Vein endothelial cell (primary cell): ENCODE results near the genes GJD3, KRT12, KRT20, KRTAP1-4, KRTAP2-4 and KRTAP9-7.

DNA sequence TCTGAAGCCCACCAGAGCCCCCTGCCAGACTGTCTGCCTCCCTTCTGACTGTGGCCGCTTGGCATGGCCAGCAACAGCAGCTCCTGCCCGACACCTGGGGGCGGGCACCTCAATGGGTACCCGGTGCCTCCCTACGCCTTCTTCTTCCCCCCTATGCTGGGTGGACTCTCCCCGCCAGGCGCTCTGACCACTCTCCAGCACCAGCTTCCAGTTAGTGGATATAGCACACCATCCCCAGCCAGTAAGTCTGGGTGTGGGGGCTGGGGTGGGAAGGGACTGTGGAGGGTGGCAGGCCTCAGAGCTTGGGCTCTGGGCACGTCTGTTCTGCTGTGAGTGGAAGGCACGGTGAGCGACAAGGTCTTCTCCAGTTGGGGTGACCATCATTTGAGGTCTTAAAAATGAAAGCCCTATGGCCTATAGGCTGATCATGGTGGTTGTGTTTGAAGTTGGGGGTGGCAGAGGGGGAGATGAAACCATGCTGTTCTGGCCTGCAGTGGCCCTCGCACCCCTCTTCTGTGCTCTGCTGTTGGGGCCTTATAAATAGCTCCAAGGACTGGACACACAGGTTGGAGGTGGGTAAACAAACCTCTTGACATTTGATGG is 22.3 kb downstream of the RARA start:
- CAGE, long polyA plus RNA, result no peak

- CAGE, long polyA plus RNA, result no peak
These were observed 16.7 kb downstream of the GJD3 start for GRCh38 chr17:40347621-40348367.

- CAGE, long polyA plus RNA, result no peak
These were observed at the start of gene GJD3 for GRCh38 chr17:40364351-40365403. TSS of gene GJD3 (minus strand) at chr17:40364737.

DNA sequence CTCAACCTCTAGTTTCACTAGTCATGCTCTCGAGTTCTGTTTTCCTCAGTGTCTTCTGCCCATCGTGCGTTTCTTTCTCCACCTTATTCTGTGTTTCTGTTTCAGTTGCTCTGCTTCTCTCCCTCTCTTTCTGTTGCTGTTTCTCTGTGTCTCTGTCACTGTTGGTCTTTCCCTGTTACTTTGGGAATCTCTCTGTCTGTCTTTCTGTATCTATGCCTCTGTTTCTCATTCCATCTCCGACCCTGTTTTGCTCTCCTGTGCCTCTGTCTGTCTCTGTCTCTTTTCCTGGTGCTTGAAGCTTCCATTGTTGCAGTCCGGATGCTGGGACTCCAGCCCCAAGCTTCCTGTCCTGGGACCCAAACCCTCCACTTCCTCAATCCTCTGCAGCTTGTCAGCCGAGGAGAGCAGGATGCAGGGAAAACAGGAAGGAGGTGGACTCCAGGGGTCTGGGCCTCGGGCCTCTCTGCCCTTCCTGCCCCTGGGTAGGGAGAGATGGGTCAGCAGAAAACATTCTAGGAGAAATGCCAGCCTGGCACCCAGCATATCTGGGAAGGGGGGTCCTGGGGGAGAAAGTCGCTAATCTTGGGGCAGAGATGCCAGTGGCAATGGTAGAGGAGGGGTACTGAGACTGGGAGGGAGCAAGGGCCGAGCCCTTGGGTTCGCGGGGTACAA is 2.0 kb downstream of the IGFBP4 start:
- CAGE, long polyA plus RNA, result no peak

- CAGE, long polyA plus RNA, result no peak
These were observed 3.7 kb downstream of the IGFBP4 start for GRCh38 chr17:40446648-40447729.

- CAGE, long polyA plus RNA, result no peak
These were observed 25.2 kb upstream of the TNS4 start for GRCh38 chr17:40526552-40527027.

GRCh38 chr17:40539158-40539766 is 26.0 kb downstream of the CCR7 start:
- CAGE, long polyA plus RNA, result no peak

- CAGE, long polyA plus RNA, result no peak
These were observed 12.4 kb downstream of the CCR7 start for GRCh38 chr17:40552704-40553353.

- CAGE, long polyA plus RNA, result no peak
These were observed 1.5 kb downstream of the CCR7 start for GRCh38 chr17:40563734-40564118.

DNA sequence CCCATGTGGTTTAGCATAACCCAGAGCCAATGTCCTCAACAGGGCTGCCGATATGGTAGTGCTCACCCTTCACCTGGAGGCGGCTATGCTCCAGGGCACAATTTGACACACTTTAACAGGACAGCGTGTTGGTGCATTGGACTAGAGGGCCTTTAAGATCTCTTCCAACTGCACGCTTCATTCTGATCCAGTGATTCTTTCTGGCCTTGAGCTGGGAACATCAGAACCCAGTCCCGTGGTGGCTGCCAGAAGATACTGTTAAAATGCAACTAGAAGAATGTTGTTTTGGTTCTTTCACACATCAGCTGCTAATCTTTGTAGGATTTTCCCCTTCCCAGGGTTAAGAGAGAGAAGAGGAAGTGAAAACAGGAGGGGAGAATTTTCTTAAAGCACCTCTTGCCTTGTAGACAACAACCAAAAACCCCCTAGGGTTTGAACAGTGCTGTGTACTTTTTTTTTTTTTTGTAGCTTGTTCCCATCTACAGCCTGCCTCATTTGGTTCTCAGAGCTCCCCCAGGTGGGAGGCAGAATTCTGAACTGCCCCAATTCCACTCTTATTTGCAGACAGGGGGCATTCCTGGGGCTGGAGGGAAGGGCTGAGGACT is 32.5 kb downstream of the SMARCE1 start:
- CAGE, long polyA plus RNA, result no peak

DNA sequence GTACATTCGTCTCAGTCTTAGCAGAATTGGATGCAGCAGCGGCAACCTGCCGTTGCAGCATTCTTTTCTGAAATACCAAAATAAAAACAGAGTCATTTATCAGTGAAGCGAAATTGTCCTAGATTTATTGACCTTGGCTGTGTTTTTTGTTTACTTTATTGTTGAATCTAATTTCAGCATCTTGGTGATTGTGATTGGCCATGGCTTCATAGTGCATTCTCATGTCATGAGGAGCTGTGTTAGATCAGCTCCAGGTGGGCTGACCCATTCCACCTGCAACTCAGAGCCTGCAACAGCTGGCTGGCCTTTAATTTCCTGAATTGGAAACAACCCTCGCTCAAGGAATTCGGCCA is 16.5 kb downstream of the KRT24 start:
- CAGE, long polyA plus RNA, result no peak

DNA sequence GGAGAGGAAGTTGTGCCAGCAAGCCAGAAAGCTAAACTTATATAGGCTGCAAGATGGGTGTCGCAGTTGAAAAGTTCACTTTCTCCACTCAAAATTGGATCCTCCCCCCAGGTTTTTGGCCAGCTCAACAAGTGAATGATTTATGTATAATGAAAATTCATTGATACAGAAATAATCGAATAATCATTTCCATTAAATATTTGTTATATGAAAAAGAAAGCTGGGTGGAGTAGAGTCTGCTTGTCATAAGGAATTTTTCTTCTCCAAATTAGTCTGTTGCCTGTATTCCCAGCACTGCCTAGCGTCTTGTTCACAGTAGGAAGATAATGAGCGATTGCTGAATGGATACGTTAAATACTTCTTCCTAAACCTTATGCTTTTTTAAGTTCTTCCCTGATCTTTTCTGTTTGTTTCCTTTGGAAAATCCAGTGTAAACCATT is at the start of gene KRT12:
TSS of gene KRT12 (minus strand) at position 13 of the 440 bp plus-strand sequence.
- CAGE, long polyA plus RNA, result no peak

DNA sequence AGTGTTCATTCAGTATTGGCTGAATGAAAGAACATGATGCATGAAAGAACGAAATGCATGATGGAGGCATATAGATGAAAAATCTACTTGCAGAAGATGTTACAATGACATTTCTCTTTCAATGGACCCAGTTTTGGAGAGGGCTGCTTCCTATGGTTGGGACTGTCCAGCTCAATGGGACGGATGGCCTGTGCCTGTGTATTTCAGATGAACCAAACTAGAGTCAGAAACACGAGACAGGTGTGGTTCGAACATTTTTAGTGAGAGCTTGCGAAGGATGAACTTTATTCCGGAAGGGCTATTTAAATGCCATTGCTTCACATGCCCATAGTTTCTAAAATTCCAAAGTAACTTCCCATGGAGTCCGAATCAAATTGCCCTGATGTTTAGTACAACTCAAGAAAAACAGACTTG is 1.5 kb downstream of the KRT20 start:
- CAGE, long polyA plus RNA, result no peak

GRCh38 chr17:40884572-40885708 is at the start of gene KRT20:
TSS of gene KRT20 (minus strand) at chr17:40885242.
- CAGE, long polyA plus RNA, result no peak

DNA sequence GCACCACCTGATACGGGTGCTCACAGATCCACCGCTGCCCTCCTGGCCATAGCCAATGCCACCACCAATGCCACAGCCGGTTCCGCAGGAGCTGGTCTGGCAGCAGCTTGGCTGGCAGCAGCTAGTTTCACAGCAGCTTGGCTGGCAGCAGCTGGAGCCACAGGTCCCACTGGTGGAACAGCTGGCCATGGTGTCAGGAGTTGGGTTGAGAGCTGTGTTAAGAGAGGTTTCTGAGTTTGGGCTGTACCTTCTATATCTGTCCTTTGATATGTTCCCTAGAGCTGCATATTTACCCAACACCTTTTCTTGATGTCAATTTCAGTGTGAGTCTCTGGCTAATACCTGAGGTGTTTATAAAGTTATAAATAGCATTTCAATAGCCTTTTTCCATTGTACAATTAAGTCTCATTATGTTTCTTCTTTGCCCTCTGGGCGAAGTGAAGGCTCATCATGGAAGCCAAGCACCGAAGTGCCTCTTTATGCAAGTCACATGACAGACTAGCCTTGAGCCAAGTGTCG is at the start of gene KRTAP1-4:
TSS of gene KRTAP1-4 (minus strand) at position 306 of the 519 bp plus-strand sequence.
- CAGE, long polyA plus RNA, result no peak

DNA sequence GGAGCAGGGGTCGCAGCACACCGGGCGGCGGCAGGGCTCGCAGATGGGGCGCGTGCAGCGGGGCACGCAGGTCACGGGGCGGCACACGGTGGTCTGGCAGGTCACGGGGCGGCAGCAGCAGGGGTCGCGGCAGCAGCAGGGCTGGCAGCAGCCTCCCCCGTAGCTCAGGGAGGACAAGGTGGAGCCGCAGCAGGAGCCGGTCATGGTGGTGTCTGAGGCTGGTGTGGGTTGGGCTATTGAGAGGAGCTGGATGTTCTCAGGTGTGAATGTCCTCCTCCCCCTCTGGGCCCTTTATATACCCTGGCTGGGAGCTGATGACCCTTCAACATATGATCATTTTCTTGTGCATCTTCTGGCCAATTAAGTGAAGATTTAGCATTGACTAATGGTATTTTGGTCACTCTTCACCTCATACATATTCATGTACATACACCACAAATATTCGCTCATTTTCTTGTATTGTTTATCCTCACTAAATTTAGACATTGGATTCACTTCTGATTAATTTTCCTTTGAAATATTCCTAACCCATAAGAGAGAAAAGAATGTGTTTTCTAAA is at the start of gene KRTAP2-4:
TSS of gene KRTAP2-4 (minus strand) at position 238 of the 559 bp plus-strand sequence.
- CAGE, long polyA plus RNA, result no peak

DNA sequence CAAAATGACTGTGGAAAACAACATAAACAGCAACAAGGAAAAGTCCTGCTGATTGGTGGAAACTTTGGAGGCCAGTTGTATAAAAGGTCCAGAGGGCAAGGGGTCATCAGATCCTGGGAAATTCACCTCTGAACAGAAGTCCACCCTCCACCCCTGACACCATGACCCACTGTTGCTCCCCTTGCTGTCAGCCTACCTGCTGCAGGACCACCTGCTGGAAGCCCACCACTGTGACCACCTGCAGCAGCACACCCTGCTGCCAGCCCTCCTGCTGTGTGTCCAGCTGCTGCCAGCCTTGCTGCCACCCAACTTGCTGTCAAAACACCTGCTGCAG is at the start of gene KRTAP9-7:
TSS of gene KRTAP9-7 (plus strand) at position 162 of the 334 bp plus-strand sequence.
- CAGE, long polyA plus RNA, result no peak

DNA sequence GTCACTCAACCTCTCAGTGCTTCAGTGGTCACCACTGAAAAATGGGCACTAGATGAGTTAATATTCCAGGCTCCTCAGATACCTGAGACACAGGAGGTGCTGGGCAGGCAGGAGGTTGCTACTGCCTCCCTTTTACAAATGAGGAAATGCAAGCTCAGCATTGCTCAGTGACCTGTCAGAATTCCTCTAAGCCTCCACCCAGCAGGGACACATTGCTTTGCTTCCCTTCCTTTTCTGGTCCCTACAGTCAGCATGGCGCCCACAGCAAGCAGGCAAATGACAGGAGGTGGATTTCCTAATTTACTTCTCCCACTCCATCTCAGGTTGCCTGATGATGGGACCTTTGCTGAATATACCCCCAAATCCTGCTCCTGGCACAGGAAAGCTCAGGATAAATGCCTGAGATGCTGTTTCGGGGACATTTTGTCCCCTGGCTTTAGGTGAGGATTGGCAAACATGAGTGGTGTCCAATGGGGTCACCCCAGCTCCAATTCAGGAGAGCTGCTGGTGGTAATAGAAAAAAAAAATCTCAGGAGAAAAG is 5.0 kb upstream of the KRT13 start:
- CAGE, long polyA plus RNA, result no peak

- CAGE, long polyA plus RNA, result no peak
These were observed 8.0 kb upstream of the KRT19 start for GRCh38 chr17:41535844-41536719.

DNA sequence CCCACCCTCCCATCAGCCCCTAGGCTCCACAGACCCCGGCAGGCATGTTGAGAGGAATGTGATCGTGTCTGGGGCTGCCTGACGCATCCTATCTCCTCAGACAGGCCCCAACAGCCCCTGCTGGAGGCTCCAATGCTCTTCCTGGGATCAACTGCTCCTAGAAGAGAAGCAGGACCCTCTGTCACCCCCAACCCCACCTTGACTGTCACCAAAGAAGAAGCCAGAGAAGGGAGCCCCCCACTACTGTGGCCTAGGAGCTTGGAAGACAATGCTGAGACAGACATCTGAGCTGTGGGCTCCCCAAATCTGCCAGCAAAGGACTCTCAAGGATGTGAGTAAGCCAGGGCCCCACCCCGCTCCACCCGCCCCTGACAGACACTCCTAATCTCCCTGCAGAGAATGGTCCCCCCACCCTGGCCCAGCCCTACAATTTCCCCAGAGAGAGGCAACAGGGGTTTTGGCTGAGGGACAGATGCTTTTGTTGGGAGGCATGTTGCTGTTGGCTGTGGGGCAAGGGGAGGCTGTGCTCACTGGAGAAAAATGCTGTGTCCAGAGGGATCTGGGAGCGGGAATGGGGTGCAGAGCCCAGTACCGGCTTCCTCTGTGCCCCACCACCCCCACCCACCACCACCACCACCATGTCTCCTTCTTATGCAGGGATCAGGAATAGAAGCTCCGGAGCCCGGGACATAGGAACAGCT is 1.7 kb upstream of the KRT14 start:
- CAGE, long polyA plus RNA, result no peak